Measurements from ENCODE around the genes EIF2B5, ALG3, CAMK2N2 and CHRD.

DNA sequence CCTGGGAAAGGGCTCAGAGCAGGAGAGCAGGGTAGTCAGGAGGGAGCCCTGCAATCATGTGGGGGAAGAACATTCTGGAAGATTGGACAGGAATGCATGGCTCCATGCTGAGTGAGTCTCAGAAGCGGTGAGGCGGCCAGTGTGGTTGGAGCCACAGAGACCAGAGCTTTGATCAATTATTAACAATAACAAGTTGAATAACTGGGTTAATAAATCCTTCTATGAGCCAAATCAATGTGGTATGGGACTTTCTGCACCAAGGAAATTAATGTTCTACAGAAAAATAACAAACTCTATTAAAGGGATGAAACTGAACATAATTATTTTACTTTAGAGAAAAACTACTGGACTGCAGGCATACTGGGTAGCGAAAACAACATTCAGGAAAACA, 57.9 kb upstream of the DCUN1D1 start:
- PRO-cap: no peak

GRCh38 chr3:183210486-183210813, 42.6 kb upstream of the B3GNT5 start:
- PRO-cap: no peak

GRCh38 chr3:183267054-183267718, 14.1 kb downstream of the B3GNT5 start:
- PRO-cap: no peak

DNA sequence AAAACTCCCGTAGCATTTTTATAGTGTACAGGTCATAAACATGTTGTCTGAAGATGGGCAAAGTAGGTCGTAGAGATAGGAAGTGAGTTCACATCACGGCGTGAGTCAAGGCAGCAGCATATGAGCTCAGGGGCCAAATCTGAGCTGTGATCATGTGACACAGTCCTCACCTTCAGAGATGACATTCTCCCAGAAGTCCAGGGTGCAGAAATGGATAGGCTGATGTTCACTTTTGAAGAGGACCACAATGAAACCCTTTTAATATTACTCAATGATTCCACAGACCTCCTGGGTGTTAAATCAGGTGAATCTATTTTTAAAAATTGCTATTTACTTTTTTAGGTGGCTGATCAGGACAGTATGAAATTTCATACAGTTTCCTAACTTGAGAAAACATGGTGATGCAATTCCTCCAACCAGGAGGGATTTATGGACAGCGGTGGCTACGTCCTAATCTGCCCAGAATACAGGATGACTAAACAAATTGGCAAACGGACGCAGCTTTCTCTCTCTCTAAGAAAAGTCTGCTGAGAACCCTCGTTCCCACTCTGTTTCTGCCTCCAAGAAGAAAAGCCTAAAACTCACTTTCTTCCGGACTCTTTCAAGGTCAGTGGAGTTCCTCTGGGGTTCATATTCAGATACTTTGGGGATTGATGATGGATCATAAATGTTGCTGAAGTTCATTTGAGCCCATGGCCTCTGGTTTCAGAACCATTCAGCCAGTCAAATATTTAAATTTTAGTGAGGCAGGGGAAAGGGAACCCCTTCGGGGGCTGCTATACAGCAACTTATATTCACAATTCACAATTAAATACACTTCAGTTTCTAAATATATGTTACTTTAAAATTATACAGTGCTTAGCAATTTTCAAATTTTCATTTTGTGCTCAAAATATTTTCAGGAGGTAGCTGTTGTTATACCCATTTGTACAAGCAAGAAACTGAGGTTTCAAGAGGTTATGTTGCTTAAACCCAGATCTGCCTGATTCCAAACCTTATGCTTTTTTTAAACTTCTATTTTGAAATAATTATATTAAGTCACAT, 34.5 kb downstream of the B3GNT5 start:
- PRO-cap: no peak

- PRO-cap: no peak
Observed at GRCh38 chr3:183486877-183487394, 58.5 kb upstream of the MCF2L2 start.

DNA sequence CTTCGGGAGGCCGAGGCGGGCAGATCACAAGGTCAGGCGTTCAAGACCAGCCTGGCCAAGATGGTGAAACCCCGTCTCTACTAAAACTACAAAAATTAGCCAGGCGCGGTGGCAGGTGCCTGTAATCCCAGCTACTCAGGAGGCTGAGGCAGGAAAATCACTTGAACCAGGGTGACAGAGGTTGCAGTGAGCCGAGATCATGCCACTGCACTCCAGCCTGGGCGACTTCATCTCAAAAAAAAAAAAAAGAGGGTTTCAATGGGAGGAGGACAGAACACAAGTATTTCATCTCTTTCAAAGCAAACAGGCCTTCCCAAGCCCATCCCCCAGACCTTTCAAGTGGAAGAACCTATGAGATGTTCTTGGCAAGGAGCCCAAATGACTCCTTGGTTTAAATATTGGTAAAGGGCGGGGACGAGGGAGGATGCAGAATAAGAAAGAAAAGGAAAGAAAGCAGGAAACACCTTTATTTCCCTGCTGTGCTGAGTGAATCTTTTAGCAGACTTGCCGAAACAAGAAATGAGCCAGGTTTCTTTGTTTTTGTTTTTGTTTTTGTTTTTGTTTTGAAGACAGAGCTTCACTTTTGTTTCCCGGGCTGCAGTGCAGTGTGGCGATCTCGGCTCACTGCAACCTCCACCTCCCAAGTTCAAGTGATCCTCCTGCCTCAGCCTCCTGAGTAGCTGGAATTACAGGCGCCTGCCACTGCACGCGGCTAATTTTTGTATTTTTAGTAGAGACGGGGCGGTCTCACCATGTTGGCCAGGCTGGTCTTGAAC, 62.3 kb upstream of the MCF2L2 start:
- PRO-cap: no peak

DNA sequence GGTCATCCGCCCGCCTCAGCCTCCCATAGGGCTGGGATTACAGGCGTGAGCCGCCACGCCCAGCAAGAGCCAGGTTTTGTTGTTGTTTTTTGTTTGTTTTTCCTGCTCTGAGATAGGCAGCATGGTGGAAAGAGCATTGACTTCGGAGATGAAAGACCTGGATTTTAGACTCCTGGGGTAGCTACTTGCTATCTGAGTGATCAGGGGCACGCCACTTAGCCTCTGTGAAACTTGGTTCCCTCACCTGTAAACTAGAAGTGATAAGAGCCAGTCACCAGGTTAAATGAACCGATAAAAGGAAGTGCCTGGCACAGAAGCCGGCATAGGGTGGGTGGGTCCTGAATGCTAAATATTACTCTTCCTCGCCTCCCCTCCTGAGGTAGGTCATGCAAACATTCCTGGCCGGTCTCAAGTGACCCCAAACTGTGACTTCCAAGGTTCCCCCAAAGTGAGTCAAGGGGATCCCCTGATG, 63.0 kb upstream of the MCF2L2 start:
- PRO-cap: no peak

DNA sequence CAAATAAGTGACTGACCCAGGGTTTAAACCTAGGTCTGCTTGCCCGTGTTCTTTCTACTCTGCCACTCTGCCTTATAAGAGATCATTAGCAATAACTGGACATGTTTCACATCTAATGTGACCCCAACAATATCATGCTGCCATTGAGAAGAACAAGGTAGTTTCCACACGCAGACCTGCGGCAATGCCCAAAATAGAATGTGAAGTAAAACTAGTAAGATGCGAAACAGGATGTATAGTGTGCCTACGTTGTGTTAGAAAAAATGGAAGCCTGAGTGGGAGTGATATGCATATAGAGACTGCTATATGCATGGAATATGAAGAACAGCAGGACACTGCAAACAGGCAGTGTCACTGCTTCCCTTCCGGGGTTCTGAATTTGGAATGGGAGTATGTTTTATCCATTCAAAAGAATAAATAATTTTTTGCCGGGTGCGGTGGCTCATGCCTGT, 29.9 kb downstream of the KLHL6 start:
- PRO-cap: bidirectional peak, plus-strand start at position 259 of the sequence, minus-strand start at position 186 of the sequence

DNA sequence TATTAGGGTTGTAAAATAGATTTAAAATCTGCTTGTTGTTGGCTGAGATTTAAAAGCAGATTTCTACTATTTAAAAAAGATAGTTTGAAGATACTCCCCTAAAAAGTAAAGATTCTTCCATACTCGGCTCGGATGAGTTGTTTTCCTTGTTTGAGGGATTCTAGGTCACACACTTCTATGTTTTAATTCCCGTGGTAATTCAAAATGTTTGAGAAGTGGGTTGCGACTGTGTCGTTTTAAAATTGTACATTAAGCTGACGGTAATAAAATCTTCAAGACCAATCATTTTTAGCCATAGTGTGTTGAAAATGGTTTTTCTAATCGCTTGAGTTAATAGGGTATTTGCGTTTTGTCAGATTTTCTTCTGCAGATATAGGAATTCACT, 1.8 kb downstream of the KLHL24 start:
- PRO-cap: no peak

GRCh38 chr3:183810731-183811398, 14.5 kb downstream of the MAP6D1 start:
- PRO-cap: no peak

GRCh38 chr3:184133867-184135114, 867 bp upstream of the EIF2B5 start:
- PRO-cap: no peak

GRCh38 chr3:184135115-184136156, at the start of gene EIF2B5:
Gene EIF2B5, plus strand, starts transcription at chr3:184135358.
- PRO-cap: bidirectional peak, plus-strand start at chr3:184135375, minus-strand start at chr3:184135233

DNA sequence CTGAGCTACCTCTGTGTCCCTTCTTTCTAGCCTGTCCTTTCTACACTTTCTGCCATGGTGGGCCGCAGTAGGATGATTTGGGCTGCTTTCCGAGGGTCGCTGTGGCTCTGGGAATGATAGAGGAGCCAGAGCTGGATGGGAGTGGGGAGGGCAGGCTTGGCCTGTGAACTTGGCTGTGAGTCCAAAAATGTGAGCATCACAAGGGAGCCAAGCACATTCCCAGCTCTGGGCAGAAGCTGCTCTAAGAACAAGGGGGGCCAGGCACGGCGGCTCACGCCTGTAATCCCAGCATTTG, 5.7 kb downstream of the DVL3 start:
- PRO-cap: no peak

GRCh38 chr3:184167391-184168466, 6.9 kb upstream of the AP2M1 start:
- PRO-cap: no peak

- PRO-cap: no peak
Observed at GRCh38 chr3:184229904-184230665, 700 bp downstream of the VWA5B2 start.

DNA sequence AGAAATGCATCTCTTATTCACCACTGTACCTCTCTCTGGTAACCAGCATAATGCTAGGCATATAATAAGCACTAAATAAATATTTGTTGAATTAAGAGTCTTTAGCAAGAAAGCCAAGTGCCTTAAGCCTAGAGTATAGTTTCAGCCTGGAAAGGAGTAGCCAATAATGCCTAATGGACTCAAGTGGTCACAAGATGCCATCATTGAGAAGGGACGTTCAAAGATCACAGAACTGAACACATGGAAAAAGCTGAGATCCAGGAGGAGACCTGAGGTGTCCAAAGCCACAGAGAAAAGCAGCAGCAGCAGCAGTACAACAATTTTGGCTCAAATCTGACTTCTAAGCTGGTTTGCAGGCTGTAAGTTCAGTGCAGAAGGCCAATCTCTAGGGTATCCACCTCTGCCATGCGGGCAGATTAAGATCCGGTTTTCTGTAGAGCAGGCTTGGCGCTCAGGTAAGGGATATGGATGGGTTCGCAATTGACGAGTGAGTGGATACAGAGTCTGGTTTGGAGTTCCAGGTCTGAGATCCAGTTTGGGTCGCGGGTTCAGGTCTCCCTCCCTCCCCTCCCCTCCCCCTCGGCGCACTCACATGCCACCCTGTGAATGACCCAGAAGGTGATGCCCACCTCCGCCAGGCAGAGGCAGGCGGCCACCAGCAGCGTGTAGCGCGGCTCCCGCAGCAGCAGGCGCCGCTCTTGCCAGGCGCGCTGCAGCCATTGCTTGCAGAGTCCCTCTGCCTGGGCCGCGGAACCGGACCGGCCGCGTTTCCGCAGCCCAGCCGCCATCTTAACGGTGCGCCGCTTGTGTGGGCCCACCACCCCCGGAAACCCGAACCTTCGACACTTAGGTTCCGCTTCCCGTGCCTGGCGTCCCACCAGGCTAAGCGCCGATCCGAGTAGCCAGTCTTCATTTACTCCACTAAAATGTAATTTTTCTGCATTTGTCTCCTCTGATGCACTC, at the start of gene ALG3:
Gene ALG3, minus strand, starts transcription at position 810 of the 963 bp plus-strand sequence.
- PRO-cap: unidirectional peak, minus-strand start at position 791 of the sequence

- PRO-cap: no peak
Observed at GRCh38 chr3:184261240-184262307, at the start of gene CAMK2N2. Gene CAMK2N2, minus strand, starts transcription at chr3:184261553.

DNA sequence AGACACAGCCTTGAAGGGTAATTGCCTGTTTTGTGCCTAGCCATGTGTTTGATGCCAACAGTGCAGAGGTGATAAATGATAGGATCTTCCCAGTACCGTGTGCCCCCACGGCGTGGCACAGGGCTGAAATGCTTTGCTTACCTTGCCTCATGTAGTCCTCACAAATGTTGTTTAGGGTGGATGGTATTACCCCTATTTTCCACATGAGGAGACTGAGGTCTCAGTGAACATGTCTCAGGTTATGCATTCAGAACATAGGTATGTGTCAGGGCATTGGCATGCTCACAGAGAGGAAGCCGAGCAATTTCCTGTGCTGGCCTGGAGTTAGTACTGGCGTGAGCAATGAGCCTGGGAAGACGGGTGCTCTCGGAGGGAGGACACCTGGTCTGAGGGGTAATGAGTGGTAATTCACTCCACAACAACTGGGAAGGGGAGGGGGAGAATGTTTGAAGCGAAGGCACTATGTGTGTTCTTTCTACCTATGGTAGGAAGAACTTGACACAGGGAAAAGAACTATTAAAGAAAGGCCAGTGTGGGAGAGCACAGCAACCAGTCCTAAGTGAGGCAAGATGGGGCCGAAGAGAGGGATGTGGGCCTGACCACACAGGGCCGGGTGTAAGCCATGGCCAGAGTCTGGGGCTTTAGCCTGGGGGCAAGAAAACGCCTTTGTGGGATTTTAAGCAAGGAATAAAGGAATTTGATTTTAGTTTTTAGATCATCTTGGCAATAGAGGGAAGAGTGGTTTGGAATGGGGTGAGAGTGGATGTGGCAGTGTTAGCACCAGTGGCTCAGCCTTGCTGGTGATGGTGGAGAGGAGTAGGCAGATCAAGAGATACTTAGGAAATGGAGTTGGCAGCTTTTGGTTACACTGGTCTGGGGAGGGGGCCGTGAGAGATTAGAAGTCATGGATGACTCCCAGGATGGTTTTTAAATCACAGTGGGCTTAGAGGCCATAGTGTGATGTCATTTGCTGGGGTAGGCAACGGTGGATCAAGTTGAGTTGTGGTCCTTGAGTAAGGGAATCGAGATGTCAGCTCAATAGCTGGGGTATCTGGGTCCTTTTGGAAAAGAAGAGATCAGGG, 4.8 kb upstream of the FAM131A start:
- PRO-cap: no peak

DNA sequence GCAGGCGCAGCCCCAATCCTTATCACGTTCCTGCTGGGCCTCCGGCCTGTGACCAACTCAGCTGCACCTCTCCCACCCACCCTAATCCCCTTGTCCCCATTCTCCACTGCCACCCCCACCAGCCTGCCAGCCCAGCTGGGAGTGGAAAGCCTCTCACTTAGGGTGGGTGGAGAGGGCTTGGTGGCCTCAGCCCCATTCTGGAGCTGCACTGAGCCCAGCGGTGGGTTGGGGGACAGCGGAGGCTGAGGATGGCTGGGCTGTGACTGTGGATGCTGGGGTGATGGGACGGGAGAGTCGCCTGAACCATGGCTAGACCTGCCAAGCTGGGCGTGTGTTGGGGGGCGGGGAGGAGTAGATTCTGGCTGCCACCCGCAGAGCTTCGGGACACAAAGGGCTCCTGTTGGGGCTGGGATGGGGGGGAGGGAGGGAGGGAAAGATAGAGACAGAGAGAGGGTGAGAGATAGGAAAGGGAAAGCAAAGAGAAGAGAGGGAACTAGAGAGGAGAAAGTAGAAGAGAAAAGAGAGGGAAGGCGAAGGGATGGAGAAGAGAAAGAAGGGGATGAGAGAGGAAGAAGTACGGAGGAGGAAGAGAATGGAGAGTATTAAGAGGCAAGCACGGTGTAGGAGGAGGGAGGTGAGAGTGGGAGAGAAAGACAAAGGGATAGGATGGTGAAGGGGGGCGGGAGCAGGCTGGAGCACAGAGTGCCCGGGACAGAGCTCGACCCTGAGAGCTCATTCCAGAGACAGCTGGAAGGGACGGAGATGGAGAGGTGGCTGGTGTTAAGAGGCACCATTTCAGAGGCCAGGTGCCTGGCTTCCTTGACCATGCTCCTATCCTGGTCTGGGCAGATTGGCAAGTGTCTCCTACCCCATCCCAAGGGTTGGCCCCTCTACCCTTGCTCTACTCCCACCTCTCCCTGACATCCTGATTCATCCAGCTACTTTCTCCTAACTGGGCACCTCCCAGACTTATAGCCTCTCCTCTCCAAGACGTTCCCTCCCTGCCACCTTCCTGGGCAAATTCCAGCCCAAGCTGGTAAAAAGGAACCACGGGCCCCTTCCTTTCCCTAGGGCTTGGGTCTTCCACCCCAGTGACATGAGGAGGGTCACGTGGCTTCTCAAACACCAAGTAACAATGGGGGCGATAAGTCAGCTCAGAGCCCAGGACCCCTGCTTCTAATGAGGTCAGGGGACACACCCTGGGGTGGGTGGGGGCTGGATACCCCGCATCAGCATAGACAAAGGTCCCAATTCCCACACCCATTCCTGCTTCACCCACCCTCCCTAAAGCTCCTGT, 1.4 kb downstream of the CLCN2 start:
- PRO-cap: no peak

- PRO-cap: bidirectional peak, plus-strand start at chr3:184380310, minus-strand start at chr3:184380175
Observed at GRCh38 chr3:184379568-184380820, at the start of gene CHRD. Gene CHRD, plus strand, starts transcription at chr3:184380054.